GM23338 (cell line): ENCODE measurements around a stretch of chr12.

DNA sequence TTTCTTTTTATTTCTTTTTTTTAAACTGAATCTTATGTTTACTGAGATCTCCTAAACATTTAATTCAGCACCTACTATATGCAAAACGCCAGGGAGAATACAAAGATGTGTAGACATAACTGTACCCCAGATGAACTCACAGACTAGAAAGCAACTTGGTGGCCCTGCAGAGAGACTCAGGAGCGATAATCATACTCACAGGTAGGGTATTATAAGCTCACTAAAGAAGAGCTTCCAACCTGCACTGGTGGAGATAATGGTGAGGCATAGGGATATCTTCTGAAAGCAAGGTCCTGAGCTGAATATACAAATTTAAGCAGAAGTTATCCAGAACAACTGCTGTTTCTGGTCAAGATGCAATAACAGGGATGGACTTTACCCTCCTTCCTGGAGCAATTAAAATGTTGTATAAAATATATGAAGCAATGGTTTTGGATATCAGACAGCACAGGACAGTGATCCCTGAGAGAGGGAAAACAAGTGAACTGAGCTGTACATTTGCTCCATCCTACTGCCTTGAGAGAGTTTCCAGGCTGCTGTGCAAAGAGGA, 35.9 kb upstream of the CTDSP2 start:
- PRO-cap: no peak
- RAMPAGE, long total RNA: no peak

DNA sequence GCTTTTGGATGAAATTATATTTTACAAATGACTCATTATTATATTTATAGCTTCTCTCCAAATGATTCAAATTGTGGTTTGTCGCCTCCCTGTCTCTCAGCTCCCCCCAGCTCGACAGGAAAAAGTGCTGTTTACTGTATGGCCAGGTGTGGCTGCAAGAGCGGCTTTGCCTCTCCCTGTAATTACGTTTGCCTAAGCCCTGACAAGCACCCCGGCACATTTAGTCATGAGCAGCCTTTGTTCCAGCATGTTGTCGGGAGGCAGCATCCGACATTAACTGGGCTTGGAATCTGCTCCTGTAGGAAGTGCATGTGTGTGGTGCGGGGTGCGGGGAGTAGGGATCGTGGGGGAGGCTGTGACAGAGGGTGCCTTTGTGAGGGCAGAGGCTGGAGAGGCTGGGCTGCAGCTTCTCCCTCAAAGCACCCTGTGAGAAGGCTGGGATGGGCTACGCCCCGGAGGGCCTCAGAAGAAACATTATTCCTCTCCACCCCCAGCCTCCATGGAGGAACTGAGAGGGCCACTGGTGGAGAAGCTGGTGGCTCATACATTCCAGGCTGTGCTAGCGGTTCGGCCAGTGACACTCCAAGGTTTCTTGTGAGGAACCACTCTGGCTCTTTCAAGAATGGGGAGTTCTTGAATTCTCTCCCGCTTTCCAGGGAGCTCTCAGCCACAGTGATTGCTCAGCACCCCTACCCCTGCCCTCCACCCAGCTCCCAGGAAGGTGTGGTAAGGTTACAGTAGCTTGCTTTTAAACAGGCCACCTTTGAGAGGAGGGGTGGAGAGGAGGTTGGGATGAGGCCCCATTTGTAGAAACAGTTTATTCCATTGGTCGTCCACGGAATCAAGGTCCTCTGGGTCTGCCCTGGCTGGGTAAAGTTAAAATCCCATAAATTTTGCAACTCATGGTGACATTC, 42.2 kb upstream of the CTDSP2 start:
- PRO-cap: bidirectional peak, plus-strand start at position 248 of the sequence, minus-strand start at position 275 of the sequence; bidirectional peak, plus-strand start at position 351 of the sequence, minus-strand start at position 307 of the sequence; unidirectional peak, minus-strand start at position 674 of the sequence; unidirectional peak, minus-strand start at position 723 of the sequence
- RAMPAGE, long total RNA: no peak

DNA sequence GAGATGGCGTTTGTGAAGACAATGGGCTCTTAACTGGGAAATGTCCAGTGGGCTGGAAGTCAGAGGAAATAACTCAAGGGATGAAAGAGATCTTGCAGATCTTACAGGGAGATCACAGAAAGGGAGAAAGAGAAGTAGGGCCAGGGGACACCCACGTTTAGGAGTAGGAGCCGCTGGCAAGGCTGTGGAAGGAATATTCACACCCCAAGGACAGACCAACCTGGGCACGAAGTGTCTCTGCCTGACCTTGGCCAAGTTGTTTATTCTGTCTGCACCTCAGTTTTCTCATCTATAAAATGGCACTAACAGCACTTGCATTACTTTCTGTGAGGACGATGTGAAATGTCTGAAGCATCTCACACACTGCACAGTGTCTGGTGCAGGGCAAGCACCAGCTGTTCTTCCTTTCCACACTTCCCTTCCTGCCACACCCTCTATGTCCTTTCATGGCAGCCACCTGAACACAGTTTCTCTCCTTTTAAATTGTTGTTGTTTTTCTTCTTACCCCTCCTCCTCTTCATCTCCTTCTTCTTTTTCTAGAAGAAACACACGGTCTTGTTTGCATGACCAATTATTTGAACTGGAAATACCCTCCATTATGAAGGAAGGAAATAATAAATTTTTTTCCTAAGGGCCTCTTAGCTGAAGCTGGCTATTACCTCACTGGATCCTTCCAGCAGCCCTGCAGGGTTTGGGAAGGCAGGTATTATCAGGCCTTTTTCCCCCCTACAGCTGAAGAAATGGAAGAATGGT, 43.0 kb upstream of the ATP23 start:
- PRO-cap: no peak
- RAMPAGE, long total RNA: no peak

DNA sequence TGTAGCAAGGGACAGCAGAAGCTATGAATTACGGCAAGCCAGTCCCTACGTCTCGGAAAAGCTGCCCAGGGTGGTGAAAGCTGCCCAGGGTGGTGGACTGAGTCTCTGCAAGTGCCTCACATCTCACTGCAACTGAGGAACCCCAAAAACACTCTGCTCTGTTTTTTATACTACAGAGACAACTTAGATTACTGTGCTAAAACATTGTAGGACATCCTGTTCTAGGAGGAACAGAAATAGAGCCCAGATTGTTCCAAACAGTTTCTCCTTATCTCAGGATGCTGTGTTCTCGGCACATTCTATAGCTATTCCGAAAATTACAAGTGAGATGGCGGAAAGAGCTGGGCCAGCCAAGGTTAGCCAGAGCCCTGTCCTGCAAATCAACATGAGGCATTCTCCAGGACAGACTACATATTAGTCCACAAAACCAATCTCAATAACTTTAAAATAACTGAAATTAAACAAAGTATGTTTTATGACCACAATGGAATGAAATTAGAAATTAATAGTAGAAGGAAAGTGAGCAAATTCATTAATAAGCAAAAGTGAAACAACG, 138.7 kb downstream of the LRIG3 start:
- PRO-cap: no peak
- RAMPAGE, long total RNA: no peak

GRCh38 chr12:58912873-58913523, 7.3 kb downstream of the LRIG3 start:
- PRO-cap: no peak
- RAMPAGE, long total RNA: no peak

- PRO-cap: no peak
- RAMPAGE, long total RNA: no peak
These were observed 674.5 kb downstream of the SLC16A7 start for GRCh38 chr12:60270315-60270645.

DNA sequence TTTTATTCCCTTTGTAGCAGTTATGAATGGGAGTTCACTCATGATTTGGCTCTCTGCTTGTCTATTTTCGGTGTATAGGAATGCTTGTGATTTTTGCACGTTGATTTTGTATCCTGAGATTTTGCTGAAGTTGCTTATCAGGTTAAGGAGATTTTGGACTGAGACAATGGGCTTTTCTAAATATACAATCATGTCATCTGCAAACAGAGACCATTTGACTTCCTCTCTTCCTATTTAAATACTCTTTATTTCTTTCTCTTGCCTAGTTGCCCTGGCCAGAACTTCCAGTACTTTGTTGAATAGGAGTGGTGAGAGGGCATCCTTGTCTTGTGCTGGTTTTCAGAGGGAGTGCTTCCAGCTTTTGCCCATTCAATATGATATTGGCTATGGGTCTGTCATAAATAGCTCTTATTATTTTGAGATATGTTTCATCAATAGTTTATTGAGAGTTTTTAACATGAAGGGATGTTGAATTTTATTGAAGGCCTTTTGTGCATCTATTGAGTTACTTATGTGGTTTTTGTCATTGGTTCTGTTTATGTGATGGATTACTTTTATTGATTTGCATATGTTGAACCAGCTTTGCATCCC, 79.0 kb downstream of the USP15 start:
- PRO-cap: no peak
- RAMPAGE, long total RNA: no peak

DNA sequence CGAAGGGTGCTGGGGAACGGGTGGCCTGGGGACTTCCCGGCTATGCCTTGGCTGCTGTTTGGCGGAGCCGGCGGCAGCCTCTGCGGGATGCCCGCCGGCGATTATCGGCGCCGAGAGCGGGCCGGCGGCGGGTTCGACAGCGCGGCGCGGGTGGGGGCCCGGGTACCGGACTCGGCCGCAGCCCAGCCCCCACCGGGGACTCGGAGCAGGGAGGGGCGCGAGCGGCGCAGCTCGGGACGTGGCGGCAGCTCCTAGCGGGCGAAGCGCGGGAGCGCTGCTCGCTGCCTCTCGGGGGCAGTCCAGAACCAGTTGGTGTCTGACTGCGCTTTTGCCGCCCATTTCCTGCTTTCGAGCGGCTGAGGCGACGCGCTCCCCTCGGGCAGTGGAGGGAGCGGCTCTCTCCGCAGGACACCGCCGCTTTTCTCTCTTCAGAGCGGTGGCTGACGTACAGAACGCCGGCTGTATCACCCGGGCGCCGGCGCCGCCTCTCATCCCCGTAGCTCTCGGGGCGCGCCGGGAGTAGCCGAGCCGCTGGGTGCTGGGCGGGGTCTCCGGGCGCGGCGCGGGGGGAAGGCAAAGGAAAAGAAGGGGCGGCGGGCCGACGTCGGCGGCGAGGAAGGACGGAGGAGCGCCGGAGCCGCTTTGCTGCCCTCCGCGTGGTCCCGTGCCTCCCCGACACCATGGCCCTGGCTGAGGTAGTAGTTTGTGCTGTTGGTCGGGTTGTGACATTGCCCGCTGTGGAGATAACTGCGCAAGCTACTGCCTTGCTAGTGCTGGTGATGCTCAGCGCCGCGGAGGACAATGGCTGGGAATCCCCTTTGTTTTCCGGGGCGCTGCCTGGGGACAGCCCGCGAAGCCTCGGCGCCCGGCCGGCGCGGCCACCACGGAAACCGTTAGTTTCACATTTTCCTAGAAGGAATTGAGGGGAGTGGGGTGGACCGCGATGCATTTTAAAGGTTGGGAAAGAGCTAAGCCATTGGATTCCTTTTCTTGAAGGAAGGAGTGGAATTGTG, 136.7 kb downstream of the MON2 start:
- PRO-cap: bidirectional peak, plus-strand start outside the sequence, minus-strand start at position 60 of the sequence
- RAMPAGE, long total RNA: no peak

DNA sequence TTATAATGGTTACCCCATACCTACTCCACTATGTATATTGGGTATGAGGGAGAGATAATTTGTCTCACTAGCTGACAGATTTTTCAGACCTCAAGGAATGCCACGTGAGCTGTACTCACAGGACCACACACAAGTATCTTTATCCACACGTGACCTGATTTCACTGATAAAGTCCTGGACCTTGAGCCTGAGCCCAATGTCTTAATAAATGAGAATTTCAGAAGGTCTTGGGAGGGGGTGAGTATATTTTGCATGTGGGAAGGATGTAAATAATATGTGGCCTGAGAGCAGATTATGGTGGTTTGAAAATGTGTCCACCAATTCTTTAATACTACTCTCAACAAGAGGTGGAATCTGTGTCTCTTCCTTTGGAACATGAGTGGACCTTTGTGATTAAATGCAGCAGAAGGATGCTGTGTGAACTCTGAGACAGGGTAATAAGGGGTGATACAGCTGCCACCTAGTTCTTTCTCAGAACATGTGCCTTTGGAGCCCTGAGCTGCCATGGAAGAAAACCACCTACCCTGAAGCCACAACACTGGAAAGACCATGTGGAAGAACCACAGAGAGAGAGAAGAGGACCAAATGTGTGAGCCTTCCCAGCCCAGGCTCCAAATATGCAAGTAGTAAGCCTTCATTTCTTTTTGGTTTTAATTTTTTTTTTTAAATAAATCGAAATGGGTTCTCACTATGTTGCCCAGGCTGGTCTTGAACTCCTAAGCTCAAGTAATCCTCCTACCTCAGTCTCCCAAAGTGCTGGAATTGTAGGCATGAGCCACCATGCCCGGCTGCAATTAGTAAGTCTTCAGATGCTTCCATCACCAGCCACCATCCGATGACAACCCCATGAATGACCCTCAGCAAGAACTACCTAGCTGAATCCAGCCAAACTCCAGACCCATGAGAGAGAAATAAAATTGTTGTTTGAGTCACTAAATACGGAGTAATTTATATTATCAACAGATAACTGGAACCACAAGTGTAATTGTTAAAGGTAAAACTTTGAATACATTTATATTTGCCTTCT, 149.4 kb downstream of the MON2 start:
- PRO-cap: no peak
- RAMPAGE, long total RNA: no peak

DNA sequence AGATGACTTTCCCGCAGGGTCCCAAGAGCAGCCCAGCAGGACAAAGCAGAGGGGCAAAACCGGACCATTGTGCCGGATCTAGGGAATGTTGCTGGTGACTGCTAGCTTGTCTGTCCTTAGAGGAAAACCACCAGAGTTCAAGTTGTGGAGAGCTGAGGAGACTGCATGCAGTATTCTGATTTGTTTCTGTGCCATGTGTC, 162.9 kb downstream of the MON2 start:
- PRO-cap: unidirectional peak, plus-strand start at position 67 of the sequence
- RAMPAGE, long total RNA: no peak

DNA sequence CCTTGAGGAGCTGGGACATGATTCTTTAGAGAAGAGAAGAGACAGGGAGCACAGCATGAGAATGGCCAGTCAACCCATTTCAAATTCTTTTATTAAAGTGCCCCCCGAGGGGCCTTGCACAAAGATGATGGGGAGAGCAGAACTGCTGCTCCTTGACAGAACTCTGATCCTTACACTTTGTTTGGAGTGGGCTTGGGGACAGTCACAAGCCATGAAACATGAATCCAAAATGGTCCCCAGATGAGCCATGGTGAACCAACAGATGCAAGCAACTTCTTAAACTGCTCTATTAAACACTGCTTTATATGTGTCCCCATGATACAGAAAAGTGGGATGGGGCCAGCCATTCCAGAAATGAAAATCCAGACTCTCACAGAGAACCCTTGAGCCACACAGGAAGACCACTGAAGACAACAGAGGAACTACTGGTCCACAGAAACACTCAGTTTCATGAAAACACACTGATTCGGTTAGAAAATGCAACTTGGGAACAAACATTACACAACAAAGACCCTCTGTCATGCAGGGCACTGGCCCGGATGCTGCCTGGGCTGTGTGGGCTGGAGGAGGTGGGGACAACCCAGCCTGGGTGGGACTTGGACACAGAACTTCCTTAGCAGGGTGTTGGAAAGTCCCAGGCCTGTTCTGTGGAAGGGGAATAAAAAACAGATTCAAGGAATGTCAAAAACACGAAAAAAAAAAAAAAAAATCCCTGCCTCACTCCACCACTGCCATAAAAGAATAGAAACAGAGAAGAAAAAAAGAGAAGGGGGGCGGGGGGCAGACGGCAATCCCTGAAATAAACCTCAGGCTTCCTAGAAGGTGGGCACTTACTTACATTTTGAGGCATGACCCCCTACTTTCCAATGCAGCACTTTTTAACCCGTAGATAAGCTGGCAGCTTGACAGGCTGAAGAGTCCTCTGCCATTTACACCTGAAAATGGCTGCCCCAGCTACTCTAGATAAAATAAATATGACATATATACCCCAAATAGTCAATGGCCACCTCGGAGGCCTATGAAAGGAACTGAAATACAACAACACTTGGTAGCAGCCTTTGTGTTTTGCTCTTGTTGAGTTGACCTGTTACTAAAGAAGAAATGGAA, 180.9 kb downstream of the MON2 start:
- PRO-cap: no peak
- RAMPAGE, long total RNA: no peak

- PRO-cap: no peak
- RAMPAGE, long total RNA: no peak
These were observed 145.2 kb downstream of the PPM1H start for GRCh38 chr12:62789810-62790182.

DNA sequence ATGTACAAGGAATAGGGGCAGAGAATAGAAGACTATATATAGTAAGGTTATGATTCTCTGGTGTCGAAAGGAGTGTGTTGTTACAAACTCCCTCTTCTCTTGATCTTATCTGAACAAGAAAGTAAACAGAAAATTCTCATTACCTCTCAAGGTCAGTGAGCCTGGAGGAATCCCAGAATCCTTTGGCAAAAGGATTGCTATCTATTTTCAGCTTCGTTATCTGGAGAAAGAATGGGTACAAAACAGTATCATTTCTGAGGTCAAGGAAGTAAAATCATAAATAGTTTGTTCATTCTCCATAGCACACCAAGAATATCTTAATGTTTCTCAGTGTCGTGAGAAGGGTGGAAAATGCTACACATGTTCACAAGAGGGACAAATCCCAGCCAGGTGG, 47.0 kb upstream of the DPY19L2 start:
- PRO-cap: no peak
- RAMPAGE, long total RNA: no peak

GRCh38 chr12:63861991-63863127, 17.9 kb downstream of the SRGAP1 start:
- PRO-cap: no peak
- RAMPAGE, long total RNA: no peak

- PRO-cap: no peak
- RAMPAGE, long total RNA: no peak
These were observed 5.0 kb downstream of the TBK1 start for GRCh38 chr12:64456825-64457350.

DNA sequence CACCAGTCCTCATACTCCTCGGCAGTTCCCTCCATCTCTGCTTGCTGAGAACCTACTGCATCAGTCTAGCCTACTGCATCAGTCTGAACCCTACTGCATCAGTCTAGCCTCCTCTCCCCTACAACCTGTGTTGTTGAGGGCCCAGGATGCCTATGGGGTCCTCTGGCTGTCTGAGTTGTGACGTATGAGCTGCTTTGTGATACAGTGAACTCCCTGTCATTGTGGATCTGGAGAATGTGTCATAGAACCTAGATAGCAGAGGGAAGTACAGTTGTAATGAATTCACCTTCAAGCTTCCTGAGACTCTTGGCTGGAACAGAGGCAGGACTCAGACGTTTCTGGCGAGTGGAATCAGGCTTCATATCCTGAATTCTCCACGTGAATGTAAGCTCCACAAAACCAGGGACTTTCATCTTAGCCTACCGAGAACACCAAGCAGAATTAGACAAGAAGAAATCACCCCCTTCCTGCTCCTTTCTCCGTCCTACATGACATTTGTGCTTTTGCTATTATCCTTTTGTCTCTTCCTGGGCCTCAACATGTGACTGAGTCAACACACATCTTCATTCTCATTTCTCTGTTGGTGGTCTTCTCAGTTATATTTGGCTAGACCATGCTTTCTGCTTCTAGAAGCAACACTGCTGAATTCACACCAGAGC, 17.1 kb downstream of the TBK1 start:
- PRO-cap: no peak
- RAMPAGE, long total RNA: no peak

GRCh38 chr12:64616021-64616625, 5.8 kb downstream of the RASSF3 start:
- PRO-cap: no peak
- RAMPAGE, long total RNA: no peak

GRCh38 chr12:64633269-64634228, 23.3 kb downstream of the RASSF3 start:
- PRO-cap: no peak
- RAMPAGE, long total RNA: no peak

DNA sequence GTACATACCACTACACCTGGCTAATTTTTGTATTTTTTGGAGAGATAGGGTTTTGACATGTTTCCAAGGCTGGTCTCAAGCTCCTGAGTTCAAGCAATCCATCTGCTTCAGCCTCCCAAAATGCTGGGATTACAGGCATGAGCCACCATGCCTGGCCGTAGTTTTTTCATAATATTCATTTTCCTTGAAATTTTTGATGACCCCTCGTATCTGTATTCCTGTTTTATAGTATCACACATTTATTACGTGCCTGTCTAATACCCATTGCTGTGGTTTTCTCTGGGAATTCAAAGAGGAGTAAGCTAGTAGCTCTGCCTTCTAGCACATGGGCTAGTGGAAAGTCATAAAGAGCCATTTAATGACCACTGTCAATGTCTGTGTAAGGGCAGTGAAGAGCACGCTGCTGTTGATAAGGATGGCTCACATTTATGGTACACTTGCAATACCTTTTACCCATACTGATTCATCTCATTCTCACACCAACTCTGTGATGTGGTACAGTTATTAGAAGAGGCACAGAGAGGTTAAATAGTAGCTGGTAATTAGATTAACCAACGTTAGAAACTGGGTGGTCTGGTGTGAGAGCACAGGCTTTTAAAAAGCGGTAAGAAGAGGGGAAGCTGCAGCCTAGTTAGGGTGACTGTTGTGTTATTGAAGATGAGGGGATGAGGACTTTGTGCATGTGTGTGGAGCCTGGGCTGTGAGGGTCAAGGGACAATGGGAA, 25.0 kb downstream of the RASSF3 start:
- PRO-cap: no peak
- RAMPAGE, long total RNA: no peak

DNA sequence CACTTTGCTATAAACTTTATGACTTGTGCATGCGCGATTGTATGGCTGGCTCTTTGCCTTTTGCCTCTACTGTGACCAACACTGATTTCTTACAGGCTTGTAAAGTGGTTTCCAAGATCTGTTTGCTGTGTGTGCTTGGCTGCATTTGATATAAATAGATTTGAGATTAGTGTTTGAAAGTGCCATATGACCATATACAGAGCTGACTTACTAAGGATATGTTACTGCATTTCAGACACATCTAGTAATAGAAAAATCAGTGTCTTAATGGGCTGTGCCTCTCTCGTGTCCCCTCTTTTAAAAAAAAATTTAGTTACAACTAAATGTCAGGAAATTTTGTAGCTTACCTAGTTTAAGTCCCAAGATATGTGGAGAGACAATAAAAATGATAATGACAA, 40.6 kb downstream of the RASSF3 start:
- PRO-cap: no peak
- RAMPAGE, long total RNA: no peak